RPMI7951 (cell line): ENCODE data around the genes RNF144B, ID4 and GMNN.

- RAMPAGE, long total RNA: no peak
Observed at GRCh38 chr6:18387057-18387850, at the start of gene RNF144B. Gene RNF144B (plus strand): TSS chr6:18387350.

- RAMPAGE, long total RNA: no peak
Observed at GRCh38 chr6:18415346-18415545, 28.1 kb downstream of the RNF144B start.

GRCh38 chr6:19837269-19837661 lies at the start of gene ID4:
Gene ID4 (plus strand): TSS chr6:19837370.
- RAMPAGE, long total RNA: no peak

DNA sequence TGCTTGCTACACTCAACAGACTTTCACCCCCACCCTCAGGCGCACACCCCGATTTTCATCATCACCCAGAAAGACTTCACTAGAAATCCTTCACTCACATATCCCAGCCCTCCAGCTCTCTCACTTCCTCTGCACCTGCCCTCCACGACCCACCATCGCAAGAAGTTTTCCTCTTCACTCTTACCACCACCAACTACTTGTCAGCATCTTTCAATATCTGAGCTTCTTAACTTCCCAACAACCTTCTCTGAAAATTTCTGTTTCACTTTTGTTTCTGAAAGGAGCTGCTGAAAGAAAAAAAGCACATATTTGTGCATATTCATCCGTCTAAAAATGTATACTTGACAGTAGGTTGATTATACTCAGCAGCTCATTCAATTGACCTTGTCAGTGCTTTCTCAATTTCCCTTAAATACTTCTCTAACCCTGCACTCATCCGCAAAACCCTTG lies 5.5 kb downstream of the MBOAT1 start:
- RAMPAGE, long total RNA: no peak

GRCh38 chr6:20208628-20209141 lies 3.6 kb downstream of the MBOAT1 start:
- RAMPAGE, long total RNA: no peak

DNA sequence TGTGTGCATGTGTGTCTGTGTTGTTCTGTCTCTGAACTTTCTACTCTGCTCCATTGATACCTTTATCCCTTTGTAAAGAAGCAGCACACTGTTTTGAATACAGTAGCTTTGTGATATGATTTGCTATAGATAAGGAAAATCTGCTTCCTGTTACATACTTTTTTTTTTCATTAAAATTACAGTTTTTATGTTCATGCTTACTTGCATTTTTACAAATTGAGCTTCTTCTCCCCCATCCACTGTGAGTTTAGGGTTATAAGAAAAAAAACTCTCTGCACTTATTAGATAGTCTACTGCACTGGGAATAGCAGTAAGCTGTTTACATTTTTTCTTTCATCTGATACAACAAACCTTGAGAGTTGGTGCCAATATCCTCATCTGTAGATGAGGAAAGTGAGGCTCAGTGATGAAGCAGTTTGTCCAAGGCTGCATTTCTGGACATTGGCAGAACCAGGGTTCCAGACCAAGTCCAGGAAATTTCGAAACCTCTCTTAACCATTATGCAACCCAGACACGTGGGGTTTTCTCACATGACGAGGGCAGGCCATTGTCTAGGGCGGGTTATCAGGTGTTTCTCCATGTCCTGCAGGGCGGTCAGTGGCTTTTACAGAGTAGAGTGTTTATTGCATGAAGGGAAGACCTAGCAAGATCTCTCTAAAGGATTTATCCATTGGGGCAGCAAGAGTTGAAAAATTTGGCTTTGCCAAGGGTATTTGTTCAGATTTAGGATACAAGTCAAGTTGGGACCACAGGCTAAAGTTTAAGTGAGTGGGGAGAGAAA lies 22.9 kb downstream of the E2F3 start:
- RAMPAGE, long total RNA: no peak

GRCh38 chr6:20429059-20430231 lies 27.8 kb downstream of the E2F3 start:
- RAMPAGE, long total RNA: no peak

GRCh38 chr6:20534928-20535335 lies 675 bp downstream of the CDKAL1 start:
- RAMPAGE, long total RNA: no peak

DNA sequence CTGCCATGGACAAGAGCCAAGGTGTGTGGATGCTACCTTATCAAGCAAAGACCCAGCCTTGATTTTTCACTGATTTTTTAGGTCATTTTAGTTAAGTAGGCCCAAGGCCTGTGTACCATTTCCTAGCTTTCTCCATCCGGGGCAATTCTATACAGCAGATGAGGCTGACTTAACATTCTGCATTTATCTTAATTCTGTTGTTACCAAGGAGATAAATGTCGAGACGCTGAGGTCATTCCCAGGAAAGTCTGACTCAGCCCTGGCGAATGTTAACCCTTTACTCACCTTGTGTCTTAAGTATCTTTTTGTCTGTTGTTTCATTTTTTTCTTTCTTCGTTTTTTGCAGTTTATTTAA lies 276.9 kb downstream of the CDKAL1 start:
- RAMPAGE, long total RNA: no peak

DNA sequence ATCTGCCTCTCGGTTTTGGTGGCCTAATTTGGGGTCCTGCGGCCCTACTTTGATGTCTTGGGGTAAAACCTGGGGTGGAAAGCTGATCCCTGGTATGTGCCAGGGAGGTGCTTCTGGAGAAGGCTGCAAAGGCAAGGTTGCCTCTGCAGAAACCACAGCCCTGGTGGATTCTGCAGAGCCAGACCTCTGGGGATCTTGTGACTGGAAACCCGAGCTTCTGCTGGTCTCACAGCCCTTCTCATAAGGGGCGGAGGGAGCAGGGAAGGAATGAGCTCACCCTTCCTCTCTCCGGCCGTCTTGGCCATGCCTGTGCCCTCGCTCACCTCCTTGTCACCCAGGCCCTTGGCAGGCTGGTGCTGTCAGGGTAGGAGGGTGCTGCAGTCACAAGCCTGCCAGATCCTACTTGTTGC lies 245.2 kb upstream of the SOX4 start:
- RAMPAGE, long total RNA: no peak

GRCh38 chr6:21663887-21665154 lies 70.8 kb downstream of the SOX4 start:
- RAMPAGE, long total RNA: no peak

- RAMPAGE, long total RNA: no peak
Observed at GRCh38 chr6:21754757-21755267, 161.3 kb downstream of the SOX4 start.

DNA sequence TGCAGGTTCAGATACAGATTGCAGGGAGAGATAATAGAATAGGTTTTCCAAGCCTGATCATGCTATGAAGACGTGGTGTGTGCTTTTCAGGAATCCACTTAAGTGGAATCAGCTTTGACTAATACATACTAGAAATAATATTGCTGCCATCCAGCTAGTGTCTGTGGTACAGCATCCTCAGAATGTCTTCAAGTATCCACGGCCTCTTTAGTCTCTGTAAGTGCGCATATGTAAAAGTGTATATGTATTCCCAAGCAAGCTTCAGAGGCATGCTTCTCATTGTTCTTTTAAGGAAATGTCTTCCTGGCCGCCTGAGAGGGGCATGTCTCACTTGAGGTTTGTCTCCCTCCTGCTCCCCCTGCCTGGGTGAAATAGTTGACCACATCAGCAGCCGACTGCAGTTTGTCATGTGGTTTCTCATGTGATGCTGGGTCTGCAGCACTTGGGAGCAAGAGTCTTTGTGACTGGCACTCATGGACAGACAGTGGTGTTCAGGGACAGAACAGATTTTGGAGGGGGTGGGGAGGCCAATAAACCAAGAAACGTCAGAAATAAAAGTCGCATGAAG lies 150.9 kb downstream of the PRL start:
- RAMPAGE, long total RNA: no peak

- RAMPAGE, long total RNA: no peak
Observed at GRCh38 chr6:23176722-23177291, 607.4 kb downstream of the HDGFL1 start.

DNA sequence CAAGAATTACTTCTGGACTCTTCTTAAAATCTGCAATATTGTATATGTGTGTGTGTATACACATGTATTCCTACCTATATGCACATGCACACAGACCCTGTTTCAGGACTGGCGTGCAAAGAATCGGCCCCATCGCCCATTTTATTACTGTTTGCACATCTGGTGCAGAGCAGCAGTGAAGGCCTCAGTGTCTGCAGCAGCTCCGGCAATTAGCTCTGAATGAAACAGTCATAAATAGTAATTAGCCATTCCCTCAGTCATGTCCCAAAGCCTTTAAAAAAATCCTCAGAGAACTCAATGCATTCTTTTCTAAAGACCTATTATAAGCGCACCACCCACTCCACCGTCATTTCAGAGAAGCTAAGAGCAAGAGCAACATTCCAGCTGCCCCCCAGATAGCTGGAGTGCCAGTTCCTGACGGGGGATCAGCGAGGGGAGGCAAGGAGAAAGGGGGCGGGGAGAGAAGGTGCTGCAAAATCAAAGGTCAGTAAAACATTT lies 469.8 kb upstream of the NRSN1 start:
- RAMPAGE, long total RNA: no peak

DNA sequence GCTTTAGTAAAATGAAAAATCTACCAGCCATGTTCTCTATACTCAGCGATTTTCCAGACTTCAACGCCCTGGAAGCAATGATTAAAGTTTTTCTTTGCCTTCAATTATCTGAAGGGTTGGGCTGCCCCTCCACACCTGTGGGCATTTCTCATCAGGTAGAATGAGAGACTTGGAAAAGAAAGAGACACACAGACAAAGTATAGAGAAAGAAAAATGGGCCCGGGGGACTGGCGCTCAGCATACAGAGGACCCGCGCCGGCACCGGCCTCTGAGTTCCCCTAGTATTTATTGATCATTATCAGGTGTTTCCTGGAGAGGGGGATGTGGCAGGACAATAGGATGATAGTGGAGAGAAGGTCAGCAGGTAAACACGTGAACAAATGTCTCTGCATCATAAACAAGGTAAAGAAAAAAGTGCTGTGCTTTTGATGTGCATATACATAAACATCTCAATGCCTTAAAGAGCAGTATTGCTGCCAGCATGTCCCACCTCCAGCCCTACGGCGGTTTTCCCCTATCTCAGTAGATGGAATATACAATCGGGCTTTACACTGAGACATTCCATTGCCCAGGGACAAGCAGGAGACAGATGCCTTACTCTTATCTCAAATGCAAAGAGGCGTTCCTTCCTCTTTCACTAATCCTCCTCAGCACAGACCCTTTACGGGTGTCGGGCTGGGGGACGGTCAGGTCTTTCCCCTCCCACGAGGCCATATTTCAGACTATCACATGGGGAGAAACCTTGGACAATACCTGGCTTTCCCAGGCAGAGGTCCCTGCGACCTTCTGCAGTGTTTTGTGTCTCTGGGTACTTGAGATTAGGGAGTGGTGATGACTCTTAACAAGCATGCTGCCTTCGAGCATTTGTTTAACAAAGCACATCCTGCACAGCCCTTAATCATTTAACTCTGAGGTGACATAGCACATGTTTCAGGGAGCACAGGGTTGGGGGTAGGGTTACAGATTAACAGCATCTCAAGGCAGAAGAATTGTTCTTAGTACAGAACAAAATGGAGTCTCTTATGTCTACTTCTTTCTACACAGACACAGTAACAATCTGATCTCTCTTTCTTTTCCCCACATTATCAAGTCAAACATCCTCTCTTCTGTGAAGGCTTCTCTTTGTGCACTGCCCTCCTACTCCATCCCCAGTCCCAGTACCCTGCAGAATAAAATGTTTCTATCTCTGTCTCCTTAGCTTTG lies 2.4 kb upstream of the MRS2 start:
- RAMPAGE, long total RNA: no peak

- RAMPAGE, long total RNA: no peak
Observed at GRCh38 chr6:24401461-24402043, 1.2 kb upstream of the MRS2 start.

DNA sequence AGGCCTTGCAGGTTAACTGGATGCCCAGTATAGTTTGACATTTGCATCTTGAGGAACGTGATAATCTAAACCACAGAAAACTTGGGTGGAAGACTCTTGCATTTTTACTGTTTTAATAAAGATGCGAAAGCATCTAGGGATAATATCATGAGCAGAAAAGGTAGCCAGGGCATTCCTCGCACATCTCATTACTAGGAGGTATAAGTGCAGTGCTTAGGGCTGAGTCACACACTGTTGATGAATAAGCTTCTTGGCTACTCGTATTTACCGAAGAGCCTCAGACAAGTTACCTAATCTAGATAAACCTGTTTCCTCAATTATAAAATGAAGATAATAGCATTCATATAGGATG lies 708 bp upstream of the KIAA0319 start:
- RAMPAGE, long total RNA: no peak

DNA sequence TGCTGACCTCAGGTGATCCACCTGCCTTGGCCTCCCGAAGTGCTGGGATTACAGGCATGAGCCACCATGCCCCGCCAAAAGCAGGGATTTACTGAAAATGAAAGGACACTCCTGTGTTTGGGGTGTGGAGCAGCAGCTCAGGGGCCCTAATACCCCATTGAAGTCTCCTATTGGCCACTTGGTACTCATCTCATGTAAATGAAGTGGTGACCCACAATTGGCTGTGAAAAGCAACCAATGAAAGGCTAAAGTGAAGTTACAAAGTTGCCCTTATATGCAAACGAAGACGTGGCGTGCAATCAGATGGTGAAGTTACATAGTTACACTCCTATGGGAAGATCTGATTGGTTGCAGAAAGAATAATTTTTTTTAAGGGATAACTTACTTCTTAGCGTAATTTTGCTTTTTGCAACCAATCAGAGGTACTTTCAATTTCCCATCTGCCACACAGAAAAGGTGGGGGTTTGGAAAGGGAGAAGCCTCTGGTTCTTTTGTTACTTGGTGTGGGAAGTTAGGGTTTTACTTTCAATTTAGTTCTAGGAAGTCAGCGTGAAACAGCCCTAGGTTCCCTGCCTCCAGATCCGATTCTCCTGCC lies 1.7 kb downstream of the ACOT13 start:
- RAMPAGE, long total RNA: no peak

GRCh38 chr6:24774625-24775577 lies at the start of gene GMNN:
Gene GMNN (plus strand): TSS chr6:24774937.
- RAMPAGE, long total RNA: start-site peak on the plus strand at chr6:24774965-24775015, 263 and 87 reads in 2 replicates